Thoracic aorta endothelial cell (primary cell): ENCODE results near the genes SPATA31E1, CDK20 and CKS2.

DNA sequence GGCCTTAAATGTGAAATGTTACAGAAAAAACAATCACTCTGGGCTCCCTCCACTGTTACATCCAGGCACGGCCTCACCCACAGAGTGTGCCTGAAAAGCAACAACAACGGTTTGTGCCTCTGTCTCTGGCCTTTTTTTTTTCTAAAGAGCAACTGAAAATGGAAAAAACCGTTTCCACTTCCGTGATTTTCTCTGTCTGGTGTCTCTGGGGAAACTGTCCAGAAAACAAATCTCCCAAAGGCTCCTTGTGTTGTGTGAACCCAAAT, 221.7 kb upstream of the TUT7 start:
- CAGE, long polyA plus RNA, result no peak

DNA sequence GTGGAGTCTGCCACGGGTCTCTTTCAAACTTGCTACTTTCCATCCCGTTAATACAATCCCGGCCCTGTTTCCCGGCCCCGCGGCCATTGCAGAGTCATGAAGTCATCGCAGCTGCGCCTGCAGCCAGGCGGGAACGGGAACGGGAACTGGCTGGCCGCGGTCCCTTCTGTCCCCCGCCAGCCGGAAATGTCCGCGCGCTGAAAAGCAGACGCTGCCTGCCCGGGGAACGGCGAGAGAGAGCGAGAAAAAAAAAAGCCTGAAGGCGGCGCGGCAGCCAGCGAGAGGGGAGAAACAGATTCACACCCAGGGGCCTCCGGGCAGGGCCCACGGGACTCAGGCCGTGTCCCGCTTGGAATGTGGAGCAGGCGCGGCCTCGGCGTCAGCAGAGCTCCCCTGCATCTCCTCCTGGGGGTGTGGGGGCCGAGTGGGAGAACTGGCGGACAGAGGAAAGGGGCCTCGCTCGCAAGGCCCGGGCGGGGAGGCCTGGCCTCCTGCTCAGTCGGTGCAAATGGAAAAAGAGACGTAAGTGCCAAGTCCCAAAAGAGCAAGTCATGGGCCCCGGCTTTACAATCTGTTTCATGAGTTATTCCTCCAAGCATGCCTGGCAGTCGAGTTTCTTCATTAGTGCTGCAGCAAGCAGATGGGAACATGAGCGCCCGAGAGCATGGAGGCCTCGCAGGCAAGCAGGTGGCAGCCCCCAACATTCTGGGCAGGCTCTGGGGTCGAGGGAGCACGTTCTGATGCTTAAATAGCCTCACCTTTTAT, 201.3 kb upstream of the GAS1 start:
- CAGE, long polyA plus RNA, result no peak

- CAGE, long polyA plus RNA, result no peak
These were observed 33.7 kb upstream of the DAPK1 start for GRCh38 chr9:87464055-87464349.

- CAGE, long polyA plus RNA, result no peak
These were observed 85.4 kb upstream of the CTSL start for GRCh38 chr9:87640307-87641061.

- CAGE, long polyA plus RNA, result no peak
These were observed 82.7 kb upstream of the CTSL start for GRCh38 chr9:87643079-87643681.

DNA sequence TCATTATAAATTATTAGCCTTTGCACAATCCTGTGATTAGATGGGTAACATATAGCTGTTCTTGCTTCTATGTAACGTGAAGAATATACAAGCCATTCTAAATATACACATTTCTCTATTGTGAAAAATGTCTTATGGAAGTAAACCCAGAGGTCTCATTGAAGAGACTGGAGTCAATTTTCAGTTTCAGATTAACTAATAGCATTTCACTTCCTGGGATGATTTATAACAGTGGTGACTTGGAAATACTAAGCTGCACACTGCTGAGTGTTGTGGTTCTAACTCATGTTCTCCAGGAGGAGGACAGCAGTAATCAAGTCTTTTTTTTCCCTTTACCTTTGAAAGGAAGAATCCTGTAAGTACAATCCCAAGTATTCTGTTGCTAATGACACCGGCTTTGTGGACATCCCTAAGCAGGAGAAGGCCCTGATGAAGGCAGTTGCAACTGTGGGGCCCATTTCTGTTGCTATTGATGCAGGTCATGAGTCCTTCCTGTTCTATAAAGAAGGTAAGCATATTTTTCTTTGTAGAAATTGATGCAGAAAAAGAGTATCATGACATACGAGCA, 3.4 kb downstream of the CTSL start:
- CAGE, long polyA plus RNA, result no peak

DNA sequence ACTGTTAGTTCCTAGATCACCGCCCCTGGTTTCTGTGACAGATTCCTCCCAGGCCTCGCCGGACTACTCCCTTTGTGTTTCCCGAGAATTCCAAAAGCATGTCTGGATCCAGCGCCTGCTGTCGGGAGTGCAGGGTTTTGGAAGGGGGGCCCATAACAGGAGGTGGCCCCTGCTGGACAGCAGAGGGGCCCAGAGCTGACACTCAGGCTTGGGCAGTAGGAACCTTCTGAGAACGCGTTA, 74.6 kb downstream of the CTSL start:
- CAGE, long polyA plus RNA, result no peak

- CAGE, long polyA plus RNA, result no peak
These were observed at the start of gene SPATA31E1 for GRCh38 chr9:87882433-87883032. TSS of gene SPATA31E1 (plus strand) at chr9:87882877.

DNA sequence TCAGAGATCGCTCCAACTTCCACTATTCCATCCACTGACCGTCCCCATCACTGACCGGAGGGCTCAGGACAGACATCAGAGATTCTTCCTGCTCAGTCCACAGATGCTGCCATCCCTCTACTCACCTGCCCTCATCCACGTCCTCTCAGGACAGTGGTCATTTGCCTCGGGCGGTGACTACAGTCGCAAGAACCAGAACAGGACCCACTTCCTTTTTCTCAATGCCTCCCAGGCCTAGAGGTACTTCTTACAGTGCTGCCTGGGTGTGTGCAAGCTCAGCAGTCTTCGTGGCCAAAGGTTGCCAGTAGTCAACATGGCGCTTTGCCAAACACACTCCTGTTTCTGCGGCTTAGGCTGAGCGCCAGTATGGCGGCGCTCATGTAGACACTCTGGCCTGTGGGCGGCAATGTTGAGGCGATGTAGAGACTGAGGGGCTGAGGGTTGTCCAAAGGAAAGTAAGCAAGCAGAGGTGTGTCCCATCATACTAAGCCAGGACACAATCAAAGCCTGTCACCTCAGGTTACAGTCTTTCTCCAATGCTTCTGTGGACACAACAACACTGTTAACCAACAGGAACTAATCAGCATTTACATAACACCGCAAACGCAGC, 27.0 kb downstream of the SPATA31E1 start:
- CAGE, long polyA plus RNA, result no peak

DNA sequence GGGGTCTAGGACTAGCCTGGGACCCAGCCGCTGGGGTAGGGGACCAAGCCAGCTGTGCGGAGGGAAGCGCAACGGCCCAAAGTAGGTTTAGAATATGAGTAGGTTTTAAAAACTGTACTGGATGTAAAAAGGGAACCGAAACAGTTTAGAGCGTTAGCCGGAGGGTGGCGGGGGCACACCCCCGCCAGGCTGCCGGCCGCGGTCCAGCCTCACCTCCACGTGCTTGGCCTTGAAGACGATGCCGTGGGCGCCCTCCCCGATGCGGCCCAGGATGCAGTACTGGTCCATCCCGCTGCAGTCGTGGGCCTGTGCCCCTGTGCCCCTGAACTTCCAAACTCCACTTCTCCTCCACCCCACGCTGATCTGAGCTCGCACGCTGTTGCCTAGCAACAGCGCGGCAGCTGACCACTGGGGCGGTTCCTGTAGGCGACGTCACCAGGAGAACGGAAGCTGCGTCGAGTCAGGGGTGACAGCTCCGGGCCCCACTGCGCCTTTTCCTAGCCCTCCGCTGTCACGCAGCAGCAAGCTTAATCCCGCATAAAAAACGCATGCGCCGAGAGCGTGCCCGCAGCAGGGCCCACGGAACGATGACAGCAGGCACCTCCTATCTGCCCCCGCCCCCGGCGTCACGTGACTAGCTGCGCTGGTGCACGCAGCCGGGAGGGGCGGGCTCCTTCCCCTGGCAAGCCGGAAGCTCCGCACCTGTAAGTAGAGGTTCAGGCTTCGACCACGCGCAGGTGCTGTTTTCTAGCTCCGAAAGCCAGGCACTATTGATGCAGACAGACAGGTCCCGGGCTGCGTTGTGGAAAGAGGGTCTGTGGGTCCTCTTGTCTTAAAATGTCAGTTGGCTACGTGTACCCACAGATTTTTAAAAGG, at the start of gene CDK20:
CDK20 (minus strand) TSS at position 375 of the 876 bp plus-strand sequence.
- CAGE, long polyA plus RNA, result no peak

- CAGE, long polyA plus RNA, result no peak
These were observed 159.7 kb downstream of the NXNL2 start for GRCh38 chr9:88694681-88695090.

DNA sequence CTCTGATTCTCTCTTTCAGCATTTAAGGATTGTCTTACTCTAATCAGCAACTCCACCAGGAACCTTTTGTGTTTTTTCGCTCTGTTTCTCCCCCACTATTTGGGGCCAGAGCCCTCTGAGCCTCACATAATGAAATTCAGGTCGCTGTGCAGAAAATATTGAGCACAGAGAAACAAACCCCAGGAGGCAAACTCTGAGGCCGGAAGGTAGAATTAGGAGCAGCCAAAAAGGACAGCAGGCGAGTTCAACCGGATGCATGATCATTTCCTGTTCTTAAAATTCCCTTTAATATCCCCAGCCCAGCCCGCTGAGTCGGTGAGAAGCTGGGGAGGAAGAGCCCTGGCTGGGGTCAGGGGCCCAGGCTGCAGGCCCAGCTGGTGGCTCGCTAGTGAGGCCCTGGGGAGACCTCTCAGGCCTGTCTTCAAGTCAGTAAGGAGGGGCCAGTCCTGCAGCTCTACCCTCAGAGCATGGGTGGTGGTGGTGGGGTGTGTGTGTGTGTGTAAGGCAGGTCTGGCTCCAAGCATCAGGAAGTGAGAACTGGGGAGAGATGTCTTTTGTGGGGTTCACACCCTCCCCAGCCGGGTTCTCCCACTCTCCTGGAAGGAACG, 213.4 kb upstream of the S1PR3 start:
- CAGE, long polyA plus RNA, result no peak

DNA sequence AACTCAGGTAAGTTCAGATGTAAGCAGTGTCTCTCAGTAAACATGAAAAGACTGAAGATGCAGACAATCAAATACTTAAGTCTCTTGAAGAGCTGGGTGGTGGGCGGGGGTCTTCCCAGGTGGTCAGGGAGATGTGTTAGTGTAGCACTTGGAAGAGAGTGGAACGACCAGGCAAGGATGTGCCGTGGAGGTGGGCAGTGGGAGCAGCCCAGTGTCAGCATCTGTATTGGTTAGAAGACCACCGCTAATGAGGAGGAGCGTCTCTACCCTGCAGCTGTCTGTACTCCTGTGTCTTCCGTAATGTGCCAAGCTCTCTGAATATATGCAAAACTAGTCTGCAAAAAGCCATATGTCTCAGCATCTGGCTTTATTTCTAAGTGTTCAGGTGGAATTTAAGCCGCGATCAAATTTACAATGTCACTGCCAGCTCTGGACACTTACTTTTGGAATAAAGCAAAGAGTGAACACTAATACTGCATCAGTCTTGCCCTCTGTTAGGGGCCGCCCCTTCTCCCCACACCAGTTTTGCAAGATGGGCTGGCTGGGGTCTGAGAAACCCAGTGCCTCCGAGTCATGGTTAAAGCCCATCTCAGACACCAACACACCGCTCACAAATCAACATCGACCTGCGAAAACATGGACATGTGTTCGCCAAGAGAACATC, 4.5 kb downstream of the S1PR3 start:
- CAGE, long polyA plus RNA, result no peak

- CAGE, long polyA plus RNA, result no peak
These were observed 30.6 kb downstream of the S1PR3 start for GRCh38 chr9:89021940-89022202.

GRCh38 chr9:89178916-89179558, 419 bp upstream of the SHC3 start:
- CAGE, long polyA plus RNA, result no peak

GRCh38 chr9:89309501-89310092, 1.4 kb upstream of the CKS2 start:
- CAGE, long polyA plus RNA, result no peak

- CAGE, long polyA plus RNA, result no peak
These were observed at the start of gene CKS2 for GRCh38 chr9:89311085-89311914. TSS of gene CKS2 (plus strand) at chr9:89311195.

GRCh38 chr9:89329200-89329535, 10.9 kb downstream of the SECISBP2 start:
- CAGE, long polyA plus RNA, result no peak

GRCh38 chr9:89405101-89405792, 86.9 kb downstream of the SECISBP2 start:
- CAGE, long polyA plus RNA, result no peak

DNA sequence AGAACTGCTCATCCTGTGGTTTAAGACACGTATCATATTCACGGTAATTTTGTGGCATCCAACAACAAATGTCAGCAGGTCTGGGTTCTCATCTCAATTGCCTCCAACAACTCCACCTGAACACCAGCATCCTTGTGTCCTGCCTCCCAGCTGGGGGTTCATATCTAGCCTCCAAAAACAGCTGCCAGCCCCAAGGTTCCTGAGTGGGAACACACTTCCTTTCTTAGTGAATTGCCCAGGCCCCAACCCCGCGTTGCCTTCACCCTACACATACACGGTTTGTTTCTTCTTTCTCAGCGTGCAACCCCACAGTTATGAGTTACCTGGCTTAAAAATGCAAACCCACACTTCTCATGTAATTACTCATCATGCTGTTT, 77.9 kb downstream of the SEMA4D start:
- CAGE, long polyA plus RNA, result no peak